OVCAR3 (cell line): ENCODE results near the gene HSBP1.

DNA sequence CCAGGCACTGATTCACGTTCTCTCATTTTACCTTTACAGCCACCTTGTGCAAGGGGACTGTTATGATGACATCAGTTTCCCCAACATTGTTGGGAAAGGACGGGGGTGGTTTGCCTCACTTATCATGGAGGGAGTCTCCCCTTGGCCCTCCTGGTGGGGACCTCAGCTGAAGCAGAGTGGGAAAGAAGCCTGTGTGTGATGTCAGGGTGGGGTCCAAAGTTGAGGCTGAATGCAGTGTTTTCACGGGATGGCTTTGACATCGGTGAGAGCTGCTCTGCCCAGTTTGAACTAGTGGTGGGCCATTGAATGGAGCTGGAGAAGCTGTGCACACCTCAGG lies 36.1 kb downstream of the CMIP start:
- RRBS, result no CpG with 5 or more reads among the region's 4 CpGs

- RRBS, result no CpG with 5 or more reads among the region's 35 CpGs
Observed at GRCh38 chr16:81492120-81493200, 47.9 kb downstream of the CMIP start.

- RRBS, result no CpG with 5 or more reads among the region's 4 CpGs
Observed at GRCh38 chr16:81520593-81520998, 76.0 kb downstream of the CMIP start.

DNA sequence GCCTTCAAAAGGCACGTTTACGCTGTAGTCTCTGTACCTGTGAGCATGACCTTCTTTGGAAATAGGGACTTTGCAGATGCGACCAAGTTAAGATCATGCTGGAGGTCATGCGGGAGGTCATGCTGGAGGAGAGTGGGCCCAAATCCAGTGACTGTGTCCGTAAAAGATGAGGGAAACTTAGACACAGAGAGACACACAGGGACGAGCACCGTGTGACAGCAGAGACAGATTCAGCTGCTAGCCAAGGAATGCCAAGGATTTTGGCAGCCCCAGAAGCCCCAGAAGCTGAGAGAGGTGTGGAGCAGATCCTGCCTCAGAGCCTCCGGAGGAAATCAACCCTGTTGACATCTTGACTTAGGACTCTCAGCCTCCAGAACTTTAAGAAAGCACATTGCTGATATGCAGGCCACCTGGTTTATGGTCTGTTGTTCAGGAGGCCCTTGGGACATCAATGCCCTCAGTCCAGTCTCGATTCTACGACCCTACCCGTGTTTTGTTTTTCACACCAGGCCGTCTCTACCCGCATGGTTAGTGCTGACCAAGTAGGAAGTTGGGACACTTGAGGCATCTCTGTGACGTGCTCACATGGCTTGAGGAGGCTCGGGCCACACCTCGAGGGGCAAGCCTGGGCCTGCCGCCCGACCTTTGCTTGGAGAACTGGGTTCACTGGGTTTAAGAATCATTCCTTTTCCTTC lies 86.6 kb downstream of the CMIP start:
- RRBS, result no CpG with 5 or more reads among the region's 18 CpGs

- RRBS, result no CpG with 5 or more reads among the region's 6 CpGs
Observed at GRCh38 chr16:81542749-81543014, 98.1 kb downstream of the CMIP start.

- RRBS, result no CpG with 5 or more reads among the region's 10 CpGs
Observed at GRCh38 chr16:81583385-81583914, 138.8 kb downstream of the CMIP start.

- RRBS, result no CpG with 5 or more reads among the region's 10 CpGs
Observed at GRCh38 chr16:81589853-81590212, 145.2 kb downstream of the CMIP start.

- RRBS, result 100% methylated on average over 5 of the region's 16 CpGs
Observed at GRCh38 chr16:81638423-81639033, 140.6 kb upstream of the PLCG2 start.

DNA sequence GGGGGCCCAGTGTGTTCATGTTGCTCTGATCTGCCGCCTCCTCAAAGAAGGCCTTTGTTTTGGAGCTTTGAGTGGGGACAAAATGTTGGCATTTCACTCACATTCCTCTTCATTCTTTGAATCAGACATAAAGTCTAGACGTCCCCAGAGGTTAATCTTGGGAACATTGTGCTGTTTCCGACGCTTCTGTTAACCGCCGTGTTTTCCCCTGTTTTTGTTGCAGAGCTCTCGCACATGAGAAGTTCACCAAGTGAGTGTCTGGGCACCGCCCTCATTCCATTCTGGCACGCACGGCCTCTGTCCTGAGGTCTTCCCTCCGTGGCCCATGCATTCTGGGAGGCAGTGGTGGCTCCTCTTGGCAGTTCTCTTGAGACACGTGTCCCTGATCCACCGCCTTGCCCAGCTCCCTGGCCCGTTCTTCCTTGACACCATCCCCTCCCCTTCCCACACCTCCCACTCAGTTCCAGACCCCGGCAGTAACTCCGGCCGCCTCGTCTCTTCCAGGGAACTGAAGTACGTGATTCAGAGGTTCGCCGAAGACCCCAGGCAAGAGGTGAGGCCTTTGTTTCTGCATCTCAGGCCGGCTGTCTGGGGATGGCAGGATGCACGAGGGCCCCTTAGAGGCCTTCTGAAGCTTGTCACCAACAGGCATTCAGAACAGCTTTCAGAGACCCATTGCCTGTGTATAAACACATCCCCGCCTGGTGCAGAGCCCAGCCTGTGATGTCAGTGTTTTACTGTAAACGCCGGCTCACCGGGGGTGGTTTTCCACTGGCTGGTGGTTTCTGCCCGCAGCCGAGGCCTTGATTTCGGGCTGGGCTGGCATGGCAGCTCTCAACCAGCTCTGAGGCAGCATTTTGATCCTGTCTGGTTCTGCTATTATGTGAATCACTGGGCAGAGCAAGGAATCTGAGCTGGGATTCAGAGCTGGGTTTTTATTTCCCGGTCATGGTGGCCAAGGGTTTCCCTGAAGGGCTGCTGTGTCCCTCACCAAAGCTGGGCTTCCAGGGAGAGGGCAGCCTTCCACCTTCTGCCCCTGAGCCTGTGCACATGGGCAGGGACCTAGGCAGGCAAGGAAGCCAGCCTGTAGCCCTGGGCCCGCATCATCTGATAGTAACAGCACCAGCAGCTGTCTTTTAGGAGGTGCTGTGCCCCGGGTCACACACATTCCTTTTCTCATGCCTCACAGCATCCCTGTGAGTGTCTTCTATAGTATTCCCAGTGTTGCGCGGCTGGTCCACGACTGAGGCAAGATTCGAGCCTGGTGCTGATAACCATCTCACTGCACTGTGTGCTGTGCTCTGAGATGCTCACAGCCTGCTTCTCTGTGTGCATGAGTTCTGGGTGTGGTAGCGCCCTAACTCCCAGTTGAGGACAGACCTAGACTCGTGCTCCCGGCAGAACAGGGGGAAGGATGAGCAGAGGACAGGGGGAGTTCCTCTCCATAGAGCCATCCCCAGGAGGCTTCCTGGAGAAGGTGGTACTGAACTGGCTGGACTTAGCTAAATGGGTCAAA lies 85.6 kb upstream of the PLCG2 start:
- RRBS, result no CpG with 5 or more reads among the region's 40 CpGs

DNA sequence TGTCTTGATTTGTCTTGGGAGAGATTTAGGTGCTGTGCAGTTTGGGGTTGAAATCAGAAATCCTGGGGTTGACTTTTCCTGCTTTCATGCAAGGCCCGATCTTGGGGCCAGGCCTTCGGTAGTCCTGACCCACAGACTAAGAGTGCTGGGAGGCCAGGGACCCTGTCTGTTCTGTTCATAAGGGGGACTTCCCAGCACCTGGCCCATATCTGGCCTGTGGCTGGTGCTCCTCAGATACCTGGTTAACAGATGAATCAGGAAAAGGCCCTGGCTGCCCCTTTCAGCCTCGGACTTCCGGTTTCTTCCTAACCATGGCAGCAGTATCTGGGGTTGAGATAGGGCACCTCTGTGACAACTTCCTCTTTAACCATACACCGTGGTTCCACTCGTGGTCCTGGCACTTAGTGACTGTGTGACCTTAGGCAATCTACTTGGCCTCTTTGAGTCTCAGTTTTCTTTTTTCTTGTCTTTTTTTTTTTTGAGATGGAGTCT lies 18.3 kb downstream of the PLCG2 start:
- RRBS, result no CpG with 5 or more reads among the region's 6 CpGs

GRCh38 chr16:81861326-81862098 lies 82.4 kb downstream of the PLCG2 start:
- RRBS, result no CpG with 5 or more reads among the region's 13 CpGs

- RRBS, result no CpG with 5 or more reads among the region's 2 CpGs
Observed at GRCh38 chr16:82098611-82099019, 63.6 kb downstream of the HSD17B2 start.

- RRBS, result no CpG with 5 or more reads among the region's 7 CpGs
Observed at GRCh38 chr16:82628712-82629349, 2.1 kb downstream of the CDH13 start.

DNA sequence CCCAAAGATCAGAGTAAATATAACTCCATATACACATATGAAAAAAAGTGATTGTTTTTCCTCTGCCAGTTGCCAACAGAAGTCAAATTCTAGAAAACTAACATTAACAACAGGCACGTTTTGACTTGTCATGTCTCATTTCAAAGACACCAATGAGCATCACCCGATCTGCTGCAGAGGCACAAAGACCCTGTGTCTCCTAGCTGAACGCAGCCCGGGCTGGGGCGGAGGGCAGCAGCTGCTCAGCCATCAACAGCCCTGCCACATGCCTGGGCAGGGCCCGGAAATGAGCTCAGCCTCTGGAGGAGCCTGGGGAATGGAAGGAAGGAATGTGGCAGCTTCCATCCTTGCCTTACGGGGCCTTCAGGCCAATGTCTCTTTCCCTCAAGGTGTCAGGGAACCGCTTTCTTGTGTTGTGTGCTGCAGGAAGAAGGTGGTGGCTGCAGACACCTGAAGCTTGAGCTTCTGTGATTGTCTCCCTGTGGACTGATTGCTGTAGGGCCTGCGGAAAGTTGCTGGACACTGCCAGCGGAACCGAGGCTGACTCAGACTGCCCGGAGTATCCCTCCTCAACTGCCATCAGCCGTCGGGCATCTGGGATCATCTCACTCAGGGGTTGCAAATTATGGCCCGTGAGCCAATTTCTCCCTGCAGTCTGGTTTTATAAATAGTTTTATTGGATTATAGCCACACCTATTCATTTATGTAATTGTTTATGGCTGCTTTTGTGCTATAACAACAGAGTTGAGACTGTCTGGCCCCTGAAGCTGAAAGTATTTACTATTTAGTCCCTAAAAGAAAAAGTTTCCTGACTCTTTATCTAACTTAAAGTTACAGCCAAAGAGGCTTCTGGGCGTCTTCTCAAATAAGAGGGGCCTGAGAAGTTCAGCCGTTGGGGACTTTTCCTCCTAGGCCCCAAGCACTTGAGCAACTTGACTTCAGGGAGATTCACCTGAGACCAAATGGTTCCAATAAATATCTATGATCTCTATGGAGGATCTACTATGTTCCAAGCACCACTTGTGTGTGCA lies 7.4 kb downstream of the CDH13 start:
- RRBS, result 11% methylated on average over 3 of the region's 17 CpGs

DNA sequence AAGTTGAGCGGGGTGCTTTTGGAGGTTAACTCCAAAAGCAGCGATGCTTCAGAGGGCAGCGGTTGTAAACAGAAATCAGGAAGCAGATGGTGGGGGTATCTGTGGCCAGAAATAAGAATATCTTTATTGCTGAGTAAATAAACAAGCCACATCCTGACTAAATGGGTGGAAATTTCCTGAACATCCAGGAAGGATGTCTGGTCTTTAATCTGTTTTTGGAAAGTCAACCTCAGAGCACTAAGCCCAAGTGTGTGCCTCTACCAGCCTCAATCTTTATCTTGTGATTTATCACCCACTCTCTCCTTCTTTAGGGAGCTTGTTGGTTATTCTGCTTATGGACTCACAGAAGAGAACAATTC lies 123.3 kb downstream of the CDH13 start:
- RRBS, result no CpG with 5 or more reads among the region's 3 CpGs

DNA sequence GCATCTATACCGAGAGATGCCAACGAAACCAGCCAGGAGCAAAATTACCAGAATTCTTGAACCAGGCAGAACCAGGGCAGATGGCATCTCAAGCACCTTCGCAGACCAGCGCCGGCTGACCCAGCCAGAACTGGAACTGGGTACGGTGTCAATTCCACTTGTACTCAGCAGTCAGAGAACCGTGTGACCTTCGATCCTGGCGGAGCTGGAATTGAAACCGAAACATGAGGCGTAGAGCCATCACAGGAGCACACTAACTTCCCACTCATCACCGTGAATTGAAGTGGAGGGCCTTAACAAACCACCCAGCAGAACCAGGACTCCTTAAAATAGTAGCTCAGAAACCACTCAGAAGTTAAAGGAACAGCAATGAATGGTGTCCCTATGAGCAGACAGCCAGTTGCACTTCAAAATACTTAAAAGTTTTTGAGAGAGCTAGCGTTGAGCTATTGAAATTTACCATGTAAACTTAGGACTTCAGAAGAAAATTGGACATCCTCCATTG lies 207.7 kb upstream of the HSBP1 start:
- RRBS, result no CpG with 5 or more reads among the region's 13 CpGs

GRCh38 chr16:83802106-83802782 lies 5.5 kb upstream of the HSBP1 start:
- RRBS, result no CpG with 5 or more reads among the region's 10 CpGs

GRCh38 chr16:83807597-83808825 lies at the start of gene HSBP1:
TSS of gene HSBP1 (plus strand) at chr16:83807978.
- RRBS, result 3% methylated on average over 34 of the region's 85 CpGs

DNA sequence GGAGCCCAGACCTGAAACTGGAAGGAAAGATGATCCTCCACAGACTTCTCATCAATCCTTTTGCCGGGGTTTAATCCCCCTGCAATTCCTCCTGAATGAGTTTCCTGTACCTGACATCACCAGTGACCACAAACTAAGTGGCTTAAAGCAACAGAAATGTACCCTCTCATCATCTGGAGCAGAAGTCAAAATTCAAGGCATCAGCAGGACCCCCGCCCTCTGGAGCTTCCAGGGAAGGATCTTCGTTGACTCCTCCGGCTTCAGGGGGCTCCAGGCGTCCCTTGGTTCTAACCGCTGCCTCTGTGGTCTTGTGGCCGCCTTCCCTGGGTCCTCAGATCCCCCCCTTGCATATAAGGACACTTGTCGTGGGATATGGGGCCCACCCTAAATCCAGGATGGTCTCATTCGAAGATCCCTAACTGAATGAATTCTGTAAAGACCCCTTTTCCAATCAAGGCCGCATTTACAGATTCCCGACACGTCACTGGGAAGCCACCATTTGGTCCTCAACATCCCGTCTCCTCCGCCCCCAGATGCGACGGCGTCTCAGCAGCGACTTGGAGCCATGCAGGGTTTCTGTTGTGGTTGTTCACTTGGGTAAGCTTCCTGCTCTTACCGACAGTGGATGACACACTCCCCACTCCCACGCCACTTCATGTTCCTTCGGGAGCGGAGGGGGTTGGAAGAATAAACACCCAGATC lies 19.4 kb upstream of the OSGIN1 start:
- RRBS, result 50% methylated on average over 1 of the region's 22 CpGs

- RRBS, result no CpG with 5 or more reads among the region's 12 CpGs
Observed at GRCh38 chr16:84091372-84091846, 25.3 kb downstream of the MBTPS1 start.